Right common carotid artery plus branches (tissue), 1 donor: ENCODE measurements around the genes PODN, LRP8 and GLIS1.

GRCh38 chr1:53061324-53062344, at the start of gene PODN:
TSS of gene PODN (plus strand) at chr1:53062213.
- PRO-cap: bidirectional peak, plus-strand start at chr1:53061780, minus-strand start at chr1:53061553; bidirectional peak, plus-strand start at chr1:53062213, minus-strand start at chr1:53062087

GRCh38 chr1:53073570-53074527, 11.8 kb downstream of the PODN start:
- PRO-cap: no peak

DNA sequence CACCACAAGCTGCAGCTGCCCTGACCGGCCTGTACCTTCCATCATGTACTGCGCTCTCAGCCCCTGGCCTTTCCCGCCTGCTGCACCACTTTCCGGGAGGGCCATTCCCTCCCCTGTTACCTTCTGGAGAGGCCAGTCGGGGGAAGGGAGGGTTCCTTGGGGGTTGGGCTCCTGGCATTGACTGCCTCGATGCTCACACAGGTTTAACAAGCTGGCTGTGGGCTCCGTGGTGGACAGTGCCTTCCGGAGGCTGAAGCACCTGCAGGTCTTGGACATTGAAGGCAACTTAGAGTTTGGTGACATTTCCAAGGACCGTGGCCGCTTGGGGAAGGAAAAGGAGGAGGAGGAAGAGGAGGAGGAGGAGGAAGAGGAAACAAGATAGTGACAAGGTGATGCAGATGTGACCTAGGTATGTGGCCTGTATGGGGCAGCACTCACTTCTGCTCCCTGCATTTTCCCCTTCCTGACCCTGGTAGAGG, 19.8 kb downstream of the PODN start:
- PRO-cap: no peak

DNA sequence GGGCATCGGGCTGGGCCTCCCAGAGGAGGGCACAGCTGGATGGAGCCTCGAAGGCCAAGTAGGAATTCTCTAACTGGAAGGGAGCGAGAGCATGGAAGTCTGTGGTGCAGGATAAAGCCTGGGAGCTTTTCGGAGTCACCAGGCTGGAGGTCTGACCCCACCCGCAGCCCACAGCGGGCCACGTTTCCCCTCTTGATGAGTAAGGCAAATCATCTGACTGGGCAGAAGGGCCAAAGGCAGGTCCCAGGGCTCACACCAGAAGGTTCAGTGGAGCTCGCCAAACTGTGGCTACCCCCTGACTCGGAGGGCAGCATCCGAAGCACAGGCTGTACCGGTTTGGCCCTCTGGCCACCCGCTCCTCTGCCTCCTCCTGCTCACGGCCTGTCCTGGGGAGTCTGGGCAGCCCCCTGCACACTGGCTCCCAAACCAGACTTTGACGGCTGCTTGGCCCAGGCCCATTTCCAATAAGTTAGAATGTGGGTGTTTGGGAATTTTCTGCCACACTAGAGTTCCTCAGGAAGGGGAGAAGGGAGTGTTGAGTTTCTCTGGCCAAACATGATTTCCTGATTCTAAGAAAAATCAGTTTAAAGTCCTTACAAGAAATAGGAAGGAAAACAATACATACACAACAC, 18.7 kb downstream of the SLC1A7 start:
- PRO-cap: no peak

DNA sequence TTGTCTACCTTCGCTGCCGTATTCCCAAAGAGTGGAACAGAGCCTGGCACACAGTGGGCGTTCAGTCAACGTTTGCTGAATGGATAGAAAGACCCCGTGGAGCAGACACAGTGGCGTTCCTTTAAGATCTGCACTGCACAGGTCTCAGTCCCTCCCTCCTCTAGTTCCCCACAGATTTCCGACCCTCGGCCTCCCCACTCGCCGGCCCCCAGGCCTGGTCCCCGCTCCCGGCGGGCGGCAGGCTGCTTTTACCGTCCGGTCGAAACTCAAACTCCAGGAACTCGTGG, 266 bp downstream of the MAGOH start:
- PRO-cap: no peak

DNA sequence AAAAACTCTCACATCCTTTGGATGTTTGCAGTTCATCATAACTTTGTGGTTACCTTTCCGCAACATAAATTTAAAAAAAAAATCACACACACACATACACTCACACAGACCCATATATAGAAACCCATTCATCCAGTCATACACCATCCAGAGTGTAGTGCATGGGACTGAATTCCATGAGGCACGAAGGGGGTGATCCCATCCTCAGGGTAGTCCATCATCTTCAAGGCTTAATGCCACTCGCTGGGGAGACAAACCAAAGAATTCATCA, 8.4 kb upstream of the MAGOH start:
- PRO-cap: no peak

GRCh38 chr1:53286367-53286915, 41.4 kb downstream of the LRP8 start:
- PRO-cap: no peak

- PRO-cap: no peak
Measured at GRCh38 chr1:53294514-53295018, 33.3 kb downstream of the LRP8 start.

DNA sequence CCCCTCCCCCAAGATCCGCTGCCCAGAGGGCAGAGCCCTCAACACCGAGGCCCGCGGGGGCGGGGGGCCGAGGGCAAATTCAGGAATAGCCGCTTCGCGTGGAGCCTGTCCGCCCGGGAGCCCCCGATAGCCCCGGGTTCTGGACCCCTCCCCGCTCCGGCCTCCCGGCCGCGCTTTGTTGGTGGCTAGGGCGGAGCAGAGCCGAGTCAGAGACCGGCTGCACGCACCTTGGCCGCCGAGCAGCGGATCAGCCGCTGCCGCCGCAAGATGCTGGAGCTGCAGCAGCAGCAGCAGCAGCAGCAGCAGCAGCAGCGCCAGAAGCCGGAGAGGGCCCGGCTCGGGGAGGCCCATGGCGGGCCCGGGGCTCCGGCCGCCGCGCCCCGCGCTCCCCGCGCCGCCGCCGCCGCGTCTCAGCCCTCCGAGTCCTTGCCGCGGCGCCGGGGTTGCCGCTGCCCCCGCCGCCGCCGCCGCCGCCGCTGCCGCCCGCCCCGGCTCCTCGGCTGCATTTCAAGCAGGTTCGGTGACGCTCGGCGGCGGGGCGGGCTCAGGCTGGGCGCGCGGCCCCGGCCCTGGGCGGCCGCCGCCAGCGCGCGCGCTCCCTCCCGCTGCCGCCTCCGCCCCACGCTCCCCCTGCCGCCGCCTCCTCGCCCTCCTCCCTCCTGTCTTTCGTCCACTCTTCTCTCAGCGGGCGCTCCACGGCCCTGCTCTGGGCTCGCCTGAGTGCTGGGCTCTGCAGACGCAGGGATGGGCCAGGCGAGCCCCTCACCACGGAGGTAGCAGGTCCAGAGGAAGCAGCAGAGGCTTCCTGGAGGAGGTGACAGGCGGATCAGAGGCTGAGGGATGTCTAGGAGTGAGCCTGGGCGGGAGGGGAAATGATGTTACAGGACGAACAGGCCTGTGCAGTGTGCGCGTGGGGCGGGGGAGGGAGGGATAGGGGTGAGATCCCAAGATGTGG, at the start of gene LRP8:
TSS of gene LRP8 (minus strand) at position 509 of the 955 bp plus-strand sequence.
- PRO-cap: bidirectional peak, plus-strand start at position 662 of the sequence, minus-strand start at position 481 of the sequence

GRCh38 chr1:53439303-53439810, 19.8 kb upstream of the DMRTB1 start:
- PRO-cap: no peak

GRCh38 chr1:53738953-53739615, at the start of gene GLIS1:
TSS of gene GLIS1 (minus strand) at chr1:53739164.
- PRO-cap: bidirectional peak, plus-strand start at chr1:53739366, minus-strand start at chr1:53739164

GRCh38 chr1:53795943-53796407, 42.1 kb downstream of the NDC1 start:
- PRO-cap: no peak

DNA sequence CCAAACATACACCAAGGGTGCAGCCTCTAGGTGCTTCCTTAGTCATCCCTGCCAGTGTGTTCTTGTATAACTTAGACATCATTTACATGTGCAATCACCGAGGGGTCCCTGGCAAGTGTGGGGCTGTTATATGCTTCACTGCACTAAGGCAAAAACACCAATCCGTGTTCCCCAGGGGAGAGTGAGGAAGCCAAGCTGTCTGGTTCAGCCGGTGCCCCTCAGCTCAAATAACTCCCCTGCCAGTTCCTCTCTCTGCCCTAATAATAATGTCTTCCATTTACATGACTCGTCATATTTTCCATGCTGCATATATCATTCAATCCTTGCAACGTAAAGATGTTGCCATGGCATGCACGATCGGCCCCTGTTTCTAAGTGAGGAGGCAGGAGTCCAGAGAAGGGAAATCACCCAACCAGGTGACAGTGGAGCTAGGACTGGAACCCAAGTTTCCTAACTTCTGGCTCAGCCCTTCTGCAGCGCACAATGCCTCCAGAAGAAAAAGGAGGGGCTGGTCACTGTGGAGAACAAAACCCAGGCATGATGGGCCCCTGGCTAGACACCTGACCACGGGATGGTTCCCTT, 24.5 kb upstream of the NDC1 start:
- PRO-cap: no peak

DNA sequence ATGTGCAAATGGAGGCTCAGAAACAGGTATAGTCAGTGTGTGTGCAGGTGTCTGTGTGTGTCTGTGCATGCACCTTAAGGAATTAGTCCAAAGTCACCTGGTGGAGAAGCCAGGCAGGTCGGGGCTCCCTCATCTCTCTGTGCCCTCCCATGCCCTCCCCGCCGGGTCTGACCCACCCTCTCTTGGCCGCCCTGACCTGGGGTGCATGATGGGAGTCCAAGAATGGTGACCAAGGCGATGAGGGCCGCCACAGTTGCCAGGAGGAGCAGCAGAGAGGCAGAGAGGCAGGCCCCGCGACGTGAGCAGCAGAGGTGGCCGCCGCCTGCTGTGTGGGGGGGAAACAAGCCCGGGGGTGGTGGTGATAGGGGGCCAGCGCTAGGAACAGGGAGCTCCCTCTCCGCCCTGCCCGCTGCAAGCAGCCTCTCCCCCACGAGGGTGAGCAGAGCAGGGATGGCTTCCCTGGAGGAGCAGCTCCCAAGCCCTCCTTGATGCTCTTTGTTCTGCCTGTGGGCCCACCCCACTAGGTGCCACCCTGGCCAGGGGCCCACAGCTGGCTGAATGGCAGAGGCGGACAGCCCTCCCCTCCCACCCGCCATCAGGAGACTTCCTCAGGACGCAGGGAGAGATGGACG, 3.8 kb downstream of the LDLRAD1 start:
- PRO-cap: no peak

DNA sequence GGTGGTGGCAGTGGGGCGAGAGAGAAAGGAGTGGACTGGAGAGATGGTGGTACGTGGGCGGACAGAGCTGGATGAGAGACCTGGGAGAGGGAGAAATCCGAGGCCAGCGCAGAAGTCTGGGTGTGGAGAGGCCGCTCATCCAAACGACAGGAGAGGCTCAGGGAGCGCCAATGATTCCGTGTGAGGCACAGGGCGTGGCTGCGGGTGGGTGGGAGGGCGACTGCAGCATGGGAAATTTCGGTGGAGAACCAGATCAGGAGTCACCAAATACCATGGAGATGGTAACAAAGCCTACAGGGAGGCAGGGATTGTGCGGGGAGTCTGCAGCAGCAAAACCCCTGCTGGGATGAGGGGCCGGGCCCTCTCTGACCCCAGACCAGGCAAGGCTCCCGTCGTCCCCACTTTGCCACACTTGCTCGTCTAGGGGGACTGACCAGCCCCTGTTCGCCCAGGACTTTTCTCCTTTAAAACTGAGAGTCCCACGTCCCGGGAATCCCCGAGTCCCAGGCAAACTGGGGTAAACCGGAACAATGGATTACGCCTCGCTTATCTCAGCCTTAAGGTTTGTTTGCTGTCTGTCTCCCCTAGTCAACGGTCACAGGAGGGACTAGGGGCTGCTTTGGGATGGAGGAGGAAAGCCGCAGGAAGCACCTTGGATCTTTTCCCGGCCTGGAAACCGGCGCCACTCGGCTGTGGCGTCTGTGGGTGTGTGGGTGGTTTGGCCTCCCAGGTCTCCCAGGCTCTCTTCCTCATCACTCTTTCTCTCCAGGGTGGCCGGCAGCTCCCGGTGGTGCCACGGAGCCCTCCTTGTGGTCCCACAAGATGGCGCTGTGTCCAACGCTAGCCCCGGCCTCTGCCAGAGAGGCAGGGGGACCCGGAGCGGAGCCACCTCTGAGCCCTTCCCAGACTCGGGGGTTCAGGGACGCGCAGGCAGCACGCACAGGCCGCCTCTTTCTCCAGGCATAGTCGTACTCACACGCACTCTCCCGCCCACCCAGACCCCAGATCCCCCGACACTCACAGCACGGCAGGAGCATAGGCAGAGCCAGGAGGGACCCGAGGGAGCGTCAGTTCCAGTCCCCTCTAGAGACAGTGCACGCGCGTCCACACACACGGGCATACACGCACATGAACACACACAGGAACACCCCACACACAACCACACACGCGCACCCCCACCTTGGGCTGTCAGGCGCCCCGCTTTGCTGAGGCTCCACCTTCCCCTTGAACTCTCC, 31.5 kb downstream of the CDCP2 start:
- PRO-cap: no peak

DNA sequence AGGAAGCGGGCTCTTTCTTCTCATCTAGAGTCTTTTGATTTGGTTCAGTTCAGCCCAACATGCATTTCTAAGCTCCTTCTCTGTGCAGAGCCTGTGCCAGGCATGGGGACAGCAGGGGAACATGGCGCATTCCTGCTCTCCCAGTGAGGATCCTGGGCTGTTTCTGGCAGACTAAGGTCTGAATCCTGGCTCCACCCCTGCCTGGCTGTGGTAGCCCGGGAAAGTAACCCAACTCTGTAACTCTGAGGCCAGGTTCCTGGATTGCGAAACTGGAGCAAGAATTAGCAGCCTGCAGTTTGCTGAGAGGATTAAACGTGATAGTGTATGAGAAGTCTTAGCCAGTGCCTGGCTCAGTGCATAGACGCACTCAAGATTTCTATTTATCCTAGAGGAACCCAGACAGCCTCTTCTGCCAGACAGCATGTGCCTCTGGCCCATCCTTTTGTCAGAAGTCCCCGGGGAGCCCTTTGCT, 1.0 kb upstream of the CDCP2 start:
- PRO-cap: no peak

DNA sequence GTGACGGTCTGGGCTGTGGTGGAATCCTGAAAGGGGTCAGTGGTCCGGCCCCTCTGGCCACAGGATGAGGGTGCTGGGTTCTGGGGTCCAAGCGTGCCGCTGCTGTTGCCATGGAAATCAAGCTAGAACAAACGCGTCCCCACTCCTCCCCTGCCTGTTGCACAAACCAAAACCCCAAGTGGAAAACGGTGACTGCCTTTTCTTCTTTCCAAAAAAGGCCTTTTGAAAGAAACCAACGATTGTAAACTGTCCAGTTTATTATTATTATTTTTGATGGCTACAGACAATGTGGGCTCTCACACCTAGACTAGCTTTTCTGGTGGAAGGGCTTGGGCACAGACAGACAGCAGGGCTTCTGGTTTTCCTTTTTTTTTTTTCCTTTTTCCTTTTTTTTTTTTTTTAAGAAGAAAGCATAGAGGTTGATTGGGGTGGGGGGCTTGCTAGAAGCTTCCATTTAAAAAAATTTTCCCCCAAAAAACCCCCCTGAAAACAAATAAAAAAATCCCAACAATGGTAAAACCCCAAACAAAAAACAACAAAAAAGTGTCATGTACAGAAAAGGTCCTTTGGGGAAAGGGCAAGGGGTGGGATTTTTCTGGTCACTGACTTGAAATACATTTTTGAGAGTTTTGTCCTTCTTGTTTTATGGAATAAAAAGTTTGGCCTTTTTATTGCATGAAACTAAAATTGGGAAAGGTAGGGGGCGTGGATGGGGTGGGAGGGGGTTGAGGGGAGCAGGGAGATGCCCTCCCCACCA, 26.5 kb downstream of the MRPL37 start:
- PRO-cap: no peak

DNA sequence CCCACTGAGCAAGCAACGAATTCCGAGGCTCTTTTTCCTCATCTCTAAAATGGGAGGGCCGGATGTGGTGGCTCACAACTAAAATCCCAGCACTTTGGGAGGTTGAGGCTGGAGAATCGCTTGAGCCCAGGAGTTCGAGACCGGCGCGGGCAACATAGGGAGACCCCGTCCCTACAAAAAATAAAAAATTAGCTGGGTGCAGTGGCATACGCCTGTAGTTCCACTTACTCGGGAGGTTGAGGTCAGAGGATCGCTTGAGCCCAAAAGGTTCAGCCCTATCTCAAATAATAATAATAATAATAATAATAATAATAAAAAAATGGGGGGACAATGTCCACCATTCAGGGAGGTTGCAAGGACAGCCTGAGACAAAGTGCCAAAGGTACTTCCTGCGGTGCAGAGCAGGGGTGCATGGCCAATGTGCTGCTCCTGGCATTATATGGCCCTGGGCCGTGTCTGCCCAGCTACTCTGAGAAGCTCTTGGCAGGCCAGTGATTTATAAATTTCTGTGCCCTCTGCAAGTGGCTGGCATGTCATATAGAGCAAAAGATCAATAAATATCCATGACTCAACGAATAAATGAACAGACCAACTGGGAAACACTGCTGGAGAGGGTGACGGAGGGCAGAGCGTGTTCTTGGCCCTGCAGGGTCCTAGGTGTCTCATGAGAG, 81.9 kb downstream of the MRPL37 start:
- PRO-cap: no peak

GRCh38 chr1:54349646-54350207, 149.8 kb downstream of the MRPL37 start:
- PRO-cap: no peak

DNA sequence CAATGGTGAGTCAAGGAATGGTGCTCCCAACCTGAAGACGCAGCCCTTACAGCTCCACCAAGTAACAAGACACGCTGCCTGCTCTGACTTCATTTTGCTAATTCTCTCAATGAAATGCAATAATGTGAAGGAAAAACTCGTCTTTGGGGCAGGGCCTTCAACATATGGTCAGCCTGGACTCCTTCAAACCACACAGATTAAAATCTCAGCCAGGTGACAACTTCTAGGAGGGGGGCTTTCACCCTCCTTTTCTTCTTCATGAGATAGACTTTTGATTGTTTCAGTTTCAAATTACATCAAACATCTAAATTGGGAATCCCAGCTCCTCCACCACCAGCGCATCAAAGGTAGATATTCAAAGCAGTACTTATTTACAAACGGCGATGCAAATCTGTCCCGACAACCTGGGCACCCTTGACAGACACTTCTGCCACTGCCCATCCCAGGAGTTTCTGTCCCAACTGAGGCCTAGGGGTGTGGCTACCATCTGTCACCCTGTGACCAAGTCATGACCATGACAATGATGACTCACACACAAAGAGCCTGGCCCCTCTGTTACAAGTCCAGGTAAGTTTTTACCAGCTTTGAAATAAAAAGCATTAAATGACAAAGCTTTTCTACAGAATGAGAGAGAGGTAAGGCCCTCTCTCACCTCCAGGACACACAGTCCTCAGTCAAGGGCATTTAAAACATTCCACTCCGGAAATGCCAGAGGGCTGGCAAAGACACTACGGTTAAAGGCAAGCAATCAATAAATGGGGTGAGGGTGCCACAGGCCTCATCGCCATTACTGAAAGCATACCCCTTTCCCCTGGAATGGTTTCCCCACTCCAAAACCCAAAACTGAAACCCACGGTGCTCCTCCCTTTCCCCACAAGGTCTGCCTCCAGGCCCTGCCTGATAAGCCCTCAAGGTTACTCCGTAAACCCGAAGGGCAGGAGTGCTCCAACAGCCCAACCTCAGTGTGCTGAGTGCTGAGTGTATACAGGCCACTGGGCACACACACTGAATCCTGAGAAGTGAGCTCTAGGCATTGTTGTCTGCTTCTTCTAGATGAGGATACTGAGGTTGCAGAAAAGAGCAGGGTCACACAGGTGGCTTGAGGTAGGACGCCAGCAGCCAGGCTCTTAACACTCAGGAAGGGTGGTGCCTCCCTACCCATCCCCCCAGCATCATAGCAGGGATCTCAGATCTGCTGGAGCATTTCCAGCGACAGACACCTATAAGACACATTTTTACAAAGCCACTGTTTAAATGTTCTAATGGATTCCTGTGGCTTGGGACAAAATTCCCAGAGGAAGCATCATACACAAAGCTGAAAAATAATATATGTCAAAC, 171.2 kb upstream of the ACOT11 start:
- PRO-cap: no peak